Left common carotid artery plus branches (tissue), 1 donor: Measurements from ENCODE around the genes PAN2, NACA and STAT6.

- PRO-cap, result no peak
Observed at GRCh38 chr12:56157115-56157607, 998 bp upstream of the MYL6 start.

GRCh38 chr12:56189922-56190469 is 713 bp upstream of the SMARCC2 start:
- PRO-cap, result no peak

GRCh38 chr12:56206559-56207030 is 15.1 kb downstream of the RNF41 start:
- PRO-cap, result no peak

- PRO-cap, result no peak
Observed at GRCh38 chr12:56256551-56257014, 1.6 kb downstream of the ANKRD52 start.

- PRO-cap, result bidirectional peak, plus-strand start at chr12:56334179, minus-strand start at chr12:56333955
Observed at GRCh38 chr12:56333310-56334079, at the start of gene PAN2. Gene PAN2 (minus strand): TSS chr12:56334000.

GRCh38 chr12:56417843-56418642 is 31.2 kb downstream of the TIMELESS start:
- PRO-cap, result no peak

- PRO-cap, result no peak
Observed at GRCh38 chr12:56527845-56528346, 6.3 kb downstream of the RBMS2 start.

DNA sequence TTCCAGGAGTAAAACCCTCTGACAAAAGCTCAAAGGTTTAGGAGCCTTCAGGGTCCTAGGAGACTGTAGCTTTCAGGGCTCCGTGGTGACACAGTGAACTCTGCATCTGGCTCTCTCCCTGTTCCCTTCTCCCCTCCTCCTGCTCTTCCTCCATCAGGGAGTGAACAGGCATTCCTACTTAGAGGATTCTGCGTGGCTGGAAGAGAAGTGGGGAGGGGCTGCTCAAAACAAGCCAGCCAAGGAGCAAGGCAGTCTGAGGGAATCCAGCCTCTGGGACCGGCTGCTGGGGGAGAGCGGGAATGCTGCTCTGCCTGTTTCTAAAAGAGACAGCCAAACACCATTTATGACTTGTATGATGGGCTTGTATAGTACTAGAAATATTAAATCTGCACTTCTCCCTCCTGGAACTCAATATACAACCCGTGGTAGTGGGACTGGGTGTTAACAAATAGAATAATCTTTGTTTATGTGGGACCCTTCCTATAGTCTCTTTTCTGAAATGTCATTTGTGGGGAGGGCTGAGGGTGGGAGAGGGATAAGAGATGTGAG is 49.6 kb downstream of the RBMS2 start:
- PRO-cap, result no peak

DNA sequence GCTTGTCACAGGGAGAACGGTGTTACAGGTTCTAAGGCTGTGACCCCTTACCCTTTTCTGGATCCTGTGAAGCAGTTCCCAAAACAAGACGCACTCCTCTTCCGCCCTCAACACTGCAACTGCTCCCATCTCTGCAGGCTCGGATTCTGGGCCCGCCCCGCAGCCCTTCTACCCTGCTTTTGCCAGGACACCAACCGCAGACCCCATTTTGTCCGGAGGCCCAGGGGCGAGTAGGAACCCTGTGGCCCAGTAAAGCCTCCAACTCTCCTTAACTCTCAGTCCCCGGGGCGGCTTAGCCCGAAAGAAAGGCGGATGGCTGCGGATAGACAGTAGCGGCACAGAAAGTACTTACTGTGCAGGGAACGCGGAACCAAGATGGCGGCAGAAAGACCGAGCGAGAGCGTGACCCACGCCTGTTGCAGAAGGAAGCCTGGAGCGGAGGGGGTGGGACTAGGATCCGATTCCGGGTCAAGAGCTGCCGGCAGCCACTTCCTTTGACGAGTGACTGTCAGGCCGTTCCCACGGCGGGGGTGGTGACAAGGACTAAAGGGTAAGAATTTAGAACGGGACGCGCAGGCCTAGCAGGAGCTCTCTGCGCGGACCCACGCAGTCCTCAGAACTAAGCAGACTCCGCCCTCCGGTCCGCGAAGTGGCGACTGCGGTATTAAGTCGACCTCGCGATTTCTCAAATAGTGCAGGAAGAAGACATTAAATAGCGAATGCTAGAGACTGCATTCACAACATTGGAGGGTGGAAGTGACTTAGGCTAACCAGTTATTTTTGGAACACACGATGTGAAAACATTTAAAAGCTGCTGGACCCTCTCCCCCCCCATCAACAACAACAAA is at the start of gene NACA:
Gene NACA (minus strand): TSS at position 389 of the 848 bp plus-strand sequence.
- PRO-cap, result bidirectional peak, plus-strand start at position 561 of the sequence, minus-strand start at position 425 of the sequence; bidirectional peak, plus-strand start at position 738 of the sequence, minus-strand start at position 621 of the sequence

GRCh38 chr12:56996548-56996966 is 2.3 kb downstream of the GPR182 start:
- PRO-cap, result no peak

GRCh38 chr12:57093396-57094455 is 4.8 kb downstream of the NAB2 start:
- PRO-cap, result no peak

GRCh38 chr12:57104709-57105093 is 6.5 kb downstream of the STAT6 start:
- PRO-cap, result no peak

- PRO-cap, result bidirectional peak, plus-strand start at chr12:57111436, minus-strand start at chr12:57111413
Observed at GRCh38 chr12:57111098-57111591, at the start of gene STAT6. Gene STAT6 (minus strand): TSS chr12:57111362.

GRCh38 chr12:57133322-57133749 is 5.1 kb downstream of the LRP1 start:
- PRO-cap, result no peak

GRCh38 chr12:57148647-57149137 is 20.4 kb downstream of the LRP1 start:
- PRO-cap, result no peak

GRCh38 chr12:57156110-57156697 is 27.9 kb downstream of the LRP1 start:
- PRO-cap, result no peak

- PRO-cap, result no peak
Observed at GRCh38 chr12:57166605-57167491, 38.6 kb downstream of the LRP1 start.

GRCh38 chr12:57193415-57193759 is 23.2 kb upstream of the NXPH4 start:
- PRO-cap, result no peak

- PRO-cap, result no peak
Observed at GRCh38 chr12:57207514-57207713, 9.2 kb upstream of the NXPH4 start.

DNA sequence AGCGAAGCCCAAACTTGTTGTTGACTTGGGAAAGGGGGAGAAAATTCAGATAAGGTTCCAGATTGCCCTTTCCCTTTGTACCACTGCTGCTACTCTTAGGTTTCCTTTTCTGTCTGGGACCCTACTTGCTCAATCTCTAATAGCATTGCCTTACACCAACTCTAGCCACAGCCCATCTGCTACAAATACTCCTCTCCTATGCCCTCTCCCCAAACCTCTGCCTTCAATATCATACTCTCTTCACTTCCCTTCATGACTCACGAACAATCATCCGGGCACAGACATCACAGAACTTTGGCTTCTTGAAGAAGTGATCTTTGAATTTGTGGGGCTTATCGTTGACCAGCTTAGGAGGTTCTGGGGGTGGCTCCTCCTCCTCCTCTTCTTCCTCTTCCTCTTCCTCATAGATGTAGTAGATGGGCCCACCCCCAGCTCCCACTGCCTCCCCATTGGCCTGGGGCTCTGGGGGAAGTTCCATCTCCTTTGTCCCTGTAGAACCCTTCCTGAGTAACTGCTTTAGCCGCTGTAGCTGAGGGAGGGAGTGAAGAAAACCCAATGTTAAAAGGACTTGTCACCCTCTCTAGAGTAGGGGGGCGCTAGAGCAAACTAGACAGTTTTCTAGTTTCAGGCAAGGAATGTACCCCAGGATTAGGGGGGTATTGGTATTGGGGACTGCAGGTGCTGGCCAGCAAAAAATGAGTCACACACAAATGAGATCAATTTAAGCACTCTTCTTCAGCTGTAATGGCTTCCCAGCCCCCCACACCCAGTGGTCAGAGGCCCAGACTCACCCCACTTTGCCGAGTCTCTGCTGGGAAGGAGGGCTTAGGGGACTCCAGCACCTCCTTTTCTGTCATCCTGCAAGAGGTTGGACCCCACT is 2.0 kb downstream of the STAC3 start:
- PRO-cap, result no peak